SK-N-MC (cell line): ENCODE results near the genes NEK6 and SCAI.

GRCh38 chr9:124206276-124206816 is 51.4 kb upstream of the NEK6 start:
- RRBS = no CpG with 5 or more reads among the region's 2 CpGs

- RRBS = 1% methylated on average over 35 of the region's 132 CpGs
Observed at GRCh38 chr9:124257736-124258689, at the start of gene NEK6. TSS of gene NEK6 (plus strand) at chr9:124257949.

- RRBS = no CpG with 5 or more reads among the region's 16 CpGs
Observed at GRCh38 chr9:124270721-124271504, 13.2 kb downstream of the NEK6 start.

- RRBS = no CpG with 5 or more reads among the region's 21 CpGs
Observed at GRCh38 chr9:124290060-124290603, 32.4 kb downstream of the NEK6 start.

GRCh38 chr9:124347437-124348272 is 67.6 kb downstream of the PSMB7 start:
- RRBS = no CpG with 5 or more reads among the region's 27 CpGs

GRCh38 chr9:124595495-124596096 is 88.4 kb upstream of the NR5A1 start:
- RRBS = no CpG with 5 or more reads among the region's 8 CpGs

GRCh38 chr9:124692311-124692831 is 78.7 kb downstream of the NR6A1 start:
- RRBS = no CpG with 5 or more reads among the region's 7 CpGs

DNA sequence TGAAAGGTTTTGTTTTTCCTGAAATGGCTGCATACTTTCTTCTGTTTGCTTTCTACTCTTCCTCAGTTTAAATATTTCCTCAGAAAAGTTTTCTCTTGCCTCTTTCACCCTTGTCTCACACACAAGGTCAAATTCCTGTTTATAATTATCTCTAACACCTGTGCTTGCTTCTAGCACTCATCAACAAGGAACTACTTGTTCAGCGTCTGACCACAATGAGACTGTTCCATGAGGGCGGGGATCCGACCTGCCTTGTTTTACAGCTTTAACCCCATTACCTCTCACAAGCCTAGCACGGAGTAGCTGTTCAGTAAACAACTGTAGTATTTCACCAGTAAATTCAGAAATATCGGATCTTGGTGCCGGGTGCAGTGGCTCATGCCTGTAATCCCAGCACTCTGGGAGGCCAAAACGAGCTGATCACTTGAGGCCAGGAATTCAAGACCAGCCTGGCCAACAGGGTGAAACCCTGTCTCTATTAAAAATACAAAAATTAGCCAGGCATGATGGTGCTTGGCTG is 37.0 kb downstream of the NR6A1 start:
- RRBS = no CpG with 5 or more reads among the region's 7 CpGs

DNA sequence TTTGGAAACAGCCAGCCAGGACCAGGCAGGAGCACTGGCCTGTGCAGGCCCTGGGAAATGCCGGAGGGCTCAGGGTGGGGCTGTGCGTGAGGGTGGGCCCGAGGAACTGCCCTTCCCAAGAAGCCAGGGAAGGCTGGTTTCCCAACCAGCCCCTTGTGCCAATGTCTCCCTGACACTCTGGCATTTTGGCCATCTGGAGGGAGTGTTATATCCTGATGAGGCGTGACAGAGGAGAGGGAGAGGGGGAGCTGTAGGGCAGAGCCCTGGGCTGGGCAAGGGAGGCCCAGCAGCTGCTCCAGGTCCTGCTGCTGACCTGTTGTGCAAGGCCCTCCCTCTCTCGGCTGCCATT is 16.1 kb downstream of the OLFML2A start:
- RRBS = no CpG with 5 or more reads among the region's 5 CpGs

- RRBS = no CpG with 5 or more reads among the region's 13 CpGs
Observed at GRCh38 chr9:124800463-124801019, 23.6 kb downstream of the OLFML2A start.

DNA sequence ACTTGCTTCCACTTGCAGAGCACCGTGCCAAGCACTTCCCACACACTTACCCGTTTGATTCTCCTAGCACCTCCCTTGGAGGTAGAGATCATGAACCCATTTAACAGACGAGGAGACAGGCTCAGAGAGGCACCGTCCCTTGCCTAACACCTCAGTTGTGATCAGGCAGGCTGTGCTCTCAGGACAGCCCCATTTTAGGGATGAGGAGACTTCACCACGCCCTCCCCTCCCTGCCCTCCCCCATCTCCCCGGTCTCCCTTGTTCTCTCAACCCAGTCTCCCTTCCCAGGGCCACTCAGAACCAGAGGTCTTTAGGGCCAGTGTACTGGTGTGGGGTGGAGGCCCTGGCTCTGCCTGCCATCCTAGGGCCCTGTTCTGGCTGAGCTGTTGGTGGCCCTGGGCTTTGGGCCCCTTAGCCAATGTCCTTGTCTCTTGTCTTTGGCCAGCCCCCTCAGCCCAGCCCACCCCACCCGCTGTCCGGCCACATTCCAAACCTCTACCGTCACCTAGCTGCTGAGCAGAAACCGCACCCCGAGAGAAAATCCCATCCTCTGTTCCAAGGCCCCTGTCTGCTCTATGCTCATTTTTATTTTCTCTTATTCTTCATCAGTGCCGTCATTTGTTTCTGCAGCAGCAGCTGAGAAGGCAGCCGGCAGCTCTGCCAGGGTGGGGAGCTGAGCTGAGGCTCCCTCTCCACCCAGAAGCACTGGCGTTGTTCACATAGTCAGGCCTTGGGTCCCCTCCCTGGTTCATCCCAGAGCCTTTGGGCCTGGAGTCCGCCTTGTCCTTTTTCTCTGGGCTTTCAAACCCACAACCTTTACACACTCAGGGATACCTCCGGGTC is 33.9 kb downstream of the OLFML2A start:
- RRBS = no CpG with 5 or more reads among the region's 16 CpGs

- RRBS = no CpG with 5 or more reads among the region's 21 CpGs
Observed at GRCh38 chr9:124834502-124835552, 18.4 kb upstream of the WDR38 start.

- RRBS = 1% methylated on average over 12 of the region's 60 CpGs
Observed at GRCh38 chr9:125143220-125144127, at the start of gene SCAI. TSS of gene SCAI (minus strand) at chr9:125143528.

GRCh38 chr9:125146257-125146624 is 2.9 kb upstream of the SCAI start:
- RRBS = no CpG with 5 or more reads among the region's 4 CpGs

- RRBS = no CpG with 5 or more reads among the region's 8 CpGs
Observed at GRCh38 chr9:125150376-125150850, 7.1 kb upstream of the SCAI start.

GRCh38 chr9:125200684-125201485 is 543 bp downstream of the RABEPK start:
- RRBS = no CpG with 5 or more reads among the region's 16 CpGs

GRCh38 chr9:125215137-125215505 is 14.8 kb downstream of the RABEPK start:
- RRBS = no CpG with 5 or more reads among the region's 3 CpGs

DNA sequence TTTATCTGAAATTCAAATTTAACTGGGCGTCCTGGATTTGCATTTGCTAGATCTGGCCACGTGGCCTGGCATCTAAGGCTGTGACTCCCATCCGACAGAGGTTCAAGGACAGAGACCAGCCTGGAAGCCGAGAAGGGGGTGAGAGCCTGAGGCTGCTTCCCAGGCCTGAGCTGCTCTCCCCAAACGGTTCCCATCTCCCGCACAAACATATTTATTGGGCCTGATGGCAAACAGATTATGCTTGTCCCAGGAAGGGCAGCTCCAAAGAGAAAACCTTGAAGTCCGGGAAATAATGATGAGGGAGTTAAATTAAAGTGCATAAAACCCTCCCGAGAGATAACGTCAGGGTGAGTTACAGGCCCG is 163.6 kb downstream of the GAPVD1 start:
- RRBS = no CpG with 5 or more reads among the region's 10 CpGs

GRCh38 chr9:125446494-125447055 is 184.9 kb downstream of the GAPVD1 start:
- RRBS = no CpG with 5 or more reads among the region's 7 CpGs

GRCh38 chr9:125484030-125485273 is 222.6 kb downstream of the MAPKAP1 start:
- RRBS = no CpG with 5 or more reads among the region's 15 CpGs